Airway epithelial cell (primary cell): ENCODE data around the genes CATSPERZ and PPP2R5B.

- RAMPAGE, long total RNA, result no peak
These were observed at the start of gene CATSPERZ for GRCh38 chr11:64300117-64301015. TSS of gene CATSPERZ (plus strand) at chr11:64300358.

GRCh38 chr11:64303945-64304666 lies 1.2 kb upstream of the ESRRA start:
- RAMPAGE, long total RNA, result no peak

DNA sequence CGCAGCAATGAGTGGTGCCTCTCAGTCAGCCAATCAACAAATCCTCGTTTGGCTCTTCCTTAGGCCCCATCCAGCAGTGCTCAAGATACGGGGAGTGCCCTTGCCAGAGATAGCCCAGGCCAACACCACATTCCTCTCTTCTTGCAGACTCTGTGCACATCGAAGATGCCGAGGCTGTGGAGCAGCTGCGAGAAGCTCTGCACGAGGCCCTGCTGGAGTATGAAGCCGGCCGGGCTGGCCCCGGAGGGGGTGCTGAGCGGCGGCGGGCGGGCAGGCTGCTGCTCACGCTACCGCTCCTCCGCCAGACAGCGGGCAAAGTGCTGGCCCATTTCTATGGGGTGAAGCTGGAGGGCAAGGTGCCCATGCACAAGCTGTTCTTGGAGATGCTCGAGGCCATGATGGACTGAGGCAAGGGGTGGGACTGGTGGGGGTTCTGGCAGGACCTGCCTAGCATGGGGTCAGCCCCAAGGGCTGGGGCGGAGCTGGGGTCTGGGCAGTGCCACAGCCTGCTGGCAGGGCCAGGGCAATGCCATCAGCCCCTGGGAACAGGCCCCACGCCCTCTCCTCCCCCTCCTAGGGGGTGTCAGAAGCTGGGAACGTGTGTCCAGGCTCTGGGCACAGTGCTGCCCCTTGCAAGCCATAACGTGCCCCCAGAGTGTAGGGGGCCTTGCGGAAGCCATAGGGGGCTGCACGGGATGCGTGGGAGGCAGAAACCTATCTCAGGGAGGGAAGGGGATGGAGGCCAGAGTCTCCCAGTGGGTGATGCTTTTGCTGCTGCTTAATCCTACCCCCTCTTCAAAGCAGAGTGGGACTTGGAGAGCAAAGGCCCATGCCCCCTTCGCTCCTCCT lies 1.6 kb downstream of the TRMT112 start:
- RAMPAGE, long total RNA, result no peak

DNA sequence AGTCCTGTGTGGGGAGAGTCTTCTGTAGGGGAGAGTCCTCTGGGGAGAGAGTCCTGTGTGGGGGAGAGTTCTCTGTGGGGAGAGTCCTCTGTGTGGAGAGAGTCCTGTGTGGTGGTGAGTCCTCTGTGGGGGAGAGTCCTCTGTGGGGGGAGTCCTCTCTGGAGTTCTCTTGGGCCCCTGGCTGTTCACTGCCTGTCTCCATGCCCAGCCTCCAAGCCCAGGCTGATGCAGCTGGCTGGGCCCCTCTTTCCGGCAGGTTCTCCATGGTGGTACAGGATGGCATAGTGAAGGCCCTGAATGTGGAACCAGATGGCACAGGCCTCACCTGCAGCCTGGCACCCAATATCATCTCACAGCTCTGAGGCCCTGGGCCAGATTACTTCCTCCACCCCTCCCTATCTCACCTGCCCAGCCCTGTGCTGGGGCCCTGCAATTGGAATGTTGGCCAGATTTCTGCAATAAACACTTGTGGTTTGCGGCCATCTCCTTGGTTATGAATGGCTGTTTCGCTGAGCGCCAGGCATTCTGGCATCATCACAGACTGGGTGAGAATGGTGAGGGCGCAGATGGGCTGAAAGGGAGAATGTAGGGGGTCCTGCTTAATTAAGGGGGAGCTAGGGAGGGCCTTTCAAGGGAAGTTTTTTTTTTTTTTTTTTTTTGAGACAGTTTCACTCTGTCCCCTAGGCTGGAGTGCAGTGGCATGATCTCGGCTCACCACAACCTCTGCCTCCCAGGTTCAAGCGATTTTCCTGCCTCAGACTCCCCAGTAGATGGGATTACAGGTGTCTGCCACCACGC lies 3.6 kb downstream of the PRDX5 start:
- RAMPAGE, long total RNA, result no peak

GRCh38 chr11:64339325-64339481 lies 801 bp upstream of the CCDC88B start:
- RAMPAGE, long total RNA, result no peak

- RAMPAGE, long total RNA, result no peak
These were observed 4.8 kb upstream of the RPS6KA4 start for GRCh38 chr11:64354269-64354488.

DNA sequence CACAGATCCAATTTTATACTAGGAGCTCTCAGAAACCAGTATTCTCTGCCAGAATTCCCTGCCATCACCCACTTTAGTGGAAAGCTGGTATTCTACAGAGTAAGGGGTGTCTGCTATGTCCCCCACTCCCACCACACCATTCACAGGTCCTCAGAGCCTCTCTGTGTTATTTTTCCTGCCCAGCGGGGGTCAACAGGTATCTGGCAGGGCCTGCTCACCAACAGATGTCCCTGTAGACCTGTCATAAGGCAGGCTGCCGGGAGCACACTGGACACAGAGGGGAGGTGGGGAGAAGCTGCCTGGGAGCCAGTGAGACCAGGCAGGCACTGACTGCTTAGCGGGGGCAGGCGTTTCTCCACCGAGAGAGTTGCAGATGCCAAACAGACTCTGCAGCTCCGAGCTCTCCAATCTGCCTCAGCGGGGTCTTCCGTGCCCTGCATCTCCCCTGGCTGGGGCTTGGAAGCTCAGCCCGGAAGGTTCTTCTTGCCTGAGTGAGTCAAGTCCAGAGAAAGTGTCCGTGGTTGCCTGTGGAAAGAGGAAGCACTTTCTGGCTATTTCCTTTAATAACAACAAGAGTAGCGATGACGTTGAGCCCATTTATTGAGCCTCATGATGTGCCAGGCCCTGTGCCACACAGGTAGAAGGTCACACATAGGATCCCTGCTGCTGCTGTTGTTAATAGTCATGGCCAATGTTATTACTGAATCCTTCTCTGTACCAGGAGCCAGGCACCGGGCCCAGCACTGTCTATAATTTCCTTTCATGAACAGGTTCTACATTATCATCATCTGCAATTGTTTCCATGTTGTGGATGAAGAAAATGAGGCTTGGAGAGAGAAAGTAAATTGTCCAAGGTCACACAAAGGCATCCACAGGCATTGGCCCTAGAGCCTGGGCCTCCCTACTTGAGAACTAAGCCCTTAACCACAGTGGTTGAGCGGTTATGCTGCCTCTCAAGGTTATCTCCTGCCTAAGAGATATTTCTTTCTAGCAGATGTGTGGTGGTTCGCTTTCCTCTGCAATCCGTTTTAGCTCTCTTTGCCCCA lies 26.6 kb downstream of the RPS6KA4 start:
- RAMPAGE, long total RNA, result no peak

- RAMPAGE, long total RNA, result no peak
These were observed 18.3 kb downstream of the SLC22A12 start for GRCh38 chr11:64609148-64609819.

GRCh38 chr11:64629533-64630032 lies 38.6 kb downstream of the SLC22A12 start:
- RAMPAGE, long total RNA, result no peak

GRCh38 chr11:64729676-64730120 lies 6.7 kb upstream of the NRXN2 start:
- RAMPAGE, long total RNA, result no peak

DNA sequence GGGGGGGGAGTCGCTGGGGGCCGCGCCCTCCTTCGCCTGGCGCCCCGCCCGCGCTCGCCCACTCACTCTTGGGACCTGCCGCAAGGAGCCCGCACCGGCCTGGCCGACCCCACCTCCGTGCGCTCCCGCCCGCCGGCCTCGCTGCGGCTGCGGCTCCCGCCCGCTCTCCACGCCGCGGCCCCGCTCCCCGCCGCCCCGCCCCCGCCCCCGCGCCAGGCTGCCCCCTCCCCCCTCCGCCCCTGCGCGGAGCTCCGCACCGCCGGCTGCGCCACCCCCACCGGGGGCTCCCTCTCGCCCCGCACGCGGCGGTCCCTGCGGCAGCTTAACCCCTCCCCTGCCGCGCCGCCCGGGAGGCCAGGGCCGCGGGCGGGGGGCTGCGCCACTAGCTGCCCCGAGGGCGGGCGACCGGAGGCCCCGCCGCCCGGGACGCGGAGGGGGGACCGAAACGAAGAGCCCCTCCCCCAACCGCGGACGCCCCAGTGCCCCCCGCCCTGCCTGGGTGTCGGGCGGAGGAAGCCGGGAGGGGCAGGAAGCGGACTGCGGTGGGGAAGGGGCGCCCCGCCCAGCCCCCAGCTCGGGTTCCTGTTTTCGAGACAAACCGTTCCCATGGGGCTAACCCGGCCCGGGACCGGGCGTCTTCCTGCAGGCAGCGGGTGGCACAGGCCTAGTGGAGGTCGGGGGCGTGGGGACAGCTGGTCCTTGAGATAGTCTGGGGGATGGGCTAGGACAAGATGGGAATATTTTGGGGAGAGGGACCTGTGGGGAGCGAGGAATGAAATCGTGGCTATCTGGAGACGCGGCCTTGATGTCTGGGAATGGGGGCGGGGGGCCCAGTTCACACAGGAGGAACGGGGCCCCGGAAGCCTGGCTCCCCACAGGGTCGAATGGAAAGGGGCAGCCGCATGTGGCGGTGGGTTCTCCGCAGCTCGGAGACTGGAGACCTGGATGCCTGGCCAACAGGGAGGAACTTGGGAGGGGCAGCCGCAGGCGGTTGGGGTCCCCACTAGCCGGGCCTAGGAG lies 1.0 kb upstream of the RASGRP2 start:
- RAMPAGE, long total RNA, result no peak

GRCh38 chr11:64782661-64782926 lies 4.3 kb upstream of the SF1 start:
- RAMPAGE, long total RNA, result no peak

DNA sequence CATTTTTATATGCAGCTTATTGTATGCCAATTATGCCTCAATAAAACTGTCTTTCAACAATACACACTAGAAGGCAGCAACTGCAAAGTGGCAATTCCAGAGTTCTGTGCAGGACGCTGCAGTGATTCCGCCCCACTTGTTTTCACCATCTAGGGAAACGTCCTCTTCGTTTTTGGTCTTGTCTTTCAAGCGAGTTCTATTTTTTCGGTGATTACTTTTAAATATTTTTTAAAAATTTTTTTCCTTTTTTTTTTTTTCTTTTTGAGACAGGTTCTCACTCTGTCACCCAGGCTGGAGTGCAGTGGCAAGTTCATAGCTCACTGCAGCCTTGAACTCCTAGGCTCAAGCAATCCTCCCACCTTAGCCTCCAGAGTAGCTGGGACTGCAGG lies 7.0 kb upstream of the SF1 start:
- RAMPAGE, long total RNA, result no peak

DNA sequence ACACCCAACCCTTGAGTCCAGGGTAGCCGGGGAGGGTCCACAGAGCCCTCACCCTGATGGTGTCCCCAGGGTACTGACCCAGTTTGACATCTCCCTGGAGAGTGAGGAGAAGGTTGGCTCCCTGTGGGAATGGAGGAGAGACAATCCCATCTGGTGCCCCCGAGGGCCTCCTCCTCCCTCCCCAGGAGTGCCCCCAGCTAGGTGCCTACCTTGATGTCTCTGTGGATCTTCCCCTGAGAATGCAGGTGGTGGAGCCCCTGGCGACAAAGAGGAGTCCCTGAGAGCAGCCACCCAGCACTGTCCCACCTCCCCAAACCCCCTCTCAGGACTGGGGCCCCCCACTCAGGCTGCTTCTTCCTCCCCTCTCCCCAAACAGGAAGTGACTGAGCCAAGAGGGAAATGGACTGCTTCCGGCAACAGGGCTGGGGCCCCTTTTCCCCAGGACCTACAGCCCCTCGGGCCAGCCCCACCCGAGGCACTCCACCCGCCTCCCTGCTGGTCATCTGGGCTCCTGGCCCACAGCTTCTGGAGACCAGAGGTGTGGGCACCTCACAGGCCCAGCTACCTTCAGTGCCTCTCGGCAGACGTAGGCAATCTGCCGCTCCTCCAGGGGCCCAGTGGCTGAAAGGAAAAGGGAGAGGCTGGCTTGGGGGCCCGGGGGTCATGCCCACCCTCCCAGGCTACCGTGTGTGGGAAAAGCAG lies 1.4 kb downstream of the MAP4K2 start:
- RAMPAGE, long total RNA, result no peak

- RAMPAGE, long total RNA, result no peak
These were observed 13.4 kb downstream of the EHD1 start for GRCh38 chr11:64864875-64865571.

GRCh38 chr11:64865572-64866122 lies 12.8 kb downstream of the EHD1 start:
- RAMPAGE, long total RNA, result no peak

DNA sequence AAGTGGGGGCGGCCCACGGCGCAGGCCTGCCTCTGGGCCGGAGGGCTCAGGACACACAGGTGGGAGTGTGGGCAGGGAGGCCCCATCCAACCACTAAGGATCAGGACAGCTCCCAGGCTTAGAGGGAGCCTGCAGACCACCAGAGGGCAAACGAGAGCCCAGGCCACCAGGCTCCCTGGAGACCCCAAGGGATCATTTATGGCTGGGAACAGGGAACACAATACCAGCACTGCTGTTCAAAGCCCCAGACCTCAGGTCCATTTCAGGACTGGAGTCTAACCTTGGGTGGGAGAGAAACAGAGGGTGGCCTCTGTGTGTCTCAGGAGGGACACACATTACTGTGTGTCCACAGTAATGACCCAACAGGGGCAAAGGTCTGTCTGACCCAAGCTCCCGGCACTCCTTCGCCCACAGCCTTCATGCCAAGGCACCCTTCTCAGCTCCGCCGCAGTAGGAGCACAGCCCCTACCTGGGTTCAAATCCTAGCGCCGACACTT lies 8.5 kb downstream of the EHD1 start:
- RAMPAGE, long total RNA, result no peak

- RAMPAGE, long total RNA, result no peak
These were observed 3.1 kb downstream of the ATG2A start for GRCh38 chr11:64913977-64914261.

- RAMPAGE, long total RNA, result no peak
These were observed 2.7 kb downstream of the ATG2A start for GRCh38 chr11:64914262-64914774.

GRCh38 chr11:64923782-64925094 lies at the start of gene PPP2R5B:
TSS of gene PPP2R5B (plus strand) at chr11:64924689.
- RAMPAGE, long total RNA, result no peak